ENCODE results near the genes CBX8, TBC1D16 and SGSH.

DNA sequence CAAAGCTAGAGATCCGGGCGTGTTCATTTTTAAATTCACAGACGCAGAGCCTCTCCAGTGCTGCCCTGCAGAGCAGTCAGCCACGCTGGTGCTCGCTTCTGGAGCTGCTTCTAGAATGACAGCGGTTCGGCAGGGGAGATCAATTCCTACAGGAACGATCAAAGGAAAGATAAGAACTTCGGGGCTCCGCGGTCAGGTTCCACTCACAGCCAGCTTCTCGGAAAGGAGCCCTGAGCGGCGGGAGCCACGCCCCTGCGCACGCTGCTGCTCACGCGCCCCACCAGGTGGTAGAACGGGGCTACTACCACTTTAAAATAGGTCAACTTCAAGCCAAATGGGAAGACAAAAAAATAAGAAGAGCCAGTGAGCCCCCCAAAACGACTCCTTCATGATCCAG is 209.8 kb downstream of the RBFOX3 start:
- CAGE, long polyA plus RNA, result no peak
- RRBS, result no CpG with 5 or more reads among the region's 21 CpGs

DNA sequence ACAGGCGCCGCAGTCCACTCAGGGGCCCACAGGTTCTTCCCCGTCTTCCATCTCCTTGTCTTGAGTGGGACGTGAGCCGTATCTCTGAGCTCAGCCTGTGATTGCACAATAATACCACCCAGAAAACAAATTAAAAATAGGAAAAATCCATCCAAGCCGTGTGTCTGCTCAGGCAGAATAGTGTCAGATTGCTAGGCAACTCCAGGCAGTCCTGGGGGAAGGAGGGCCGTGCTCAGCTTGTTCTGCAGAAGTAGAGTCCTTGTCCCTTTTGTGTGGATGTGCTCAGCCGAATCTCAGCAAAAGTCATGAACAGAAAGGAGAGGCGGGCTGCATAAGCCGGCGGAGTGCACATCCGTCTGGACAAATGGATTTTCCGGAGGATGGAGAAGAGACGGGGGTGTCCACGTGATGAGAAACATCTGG is 7.4 kb upstream of the RBFOX3 start:
- CAGE, long polyA plus RNA, result no peak
- RRBS, result no CpG with 5 or more reads among the region's 15 CpGs

- CAGE, long polyA plus RNA, result no peak
- RRBS, result 0% methylated on average over 12 of the region's 70 CpGs
Measured at GRCh38 chr17:79796432-79797250, at the start of gene CBX8. Gene CBX8 (minus strand): TSS chr17:79797077.

GRCh38 chr17:79798518-79798811 is 1.6 kb upstream of the CBX8 start:
- CAGE, long polyA plus RNA, result no peak
- RRBS, result no CpG with 5 or more reads among the region's 14 CpGs

- CAGE, long polyA plus RNA, result no peak
- RRBS, result 9% methylated on average over 24 of the region's 57 CpGs
Measured at GRCh38 chr17:79832427-79833203, 6.6 kb downstream of the CBX4 start.

DNA sequence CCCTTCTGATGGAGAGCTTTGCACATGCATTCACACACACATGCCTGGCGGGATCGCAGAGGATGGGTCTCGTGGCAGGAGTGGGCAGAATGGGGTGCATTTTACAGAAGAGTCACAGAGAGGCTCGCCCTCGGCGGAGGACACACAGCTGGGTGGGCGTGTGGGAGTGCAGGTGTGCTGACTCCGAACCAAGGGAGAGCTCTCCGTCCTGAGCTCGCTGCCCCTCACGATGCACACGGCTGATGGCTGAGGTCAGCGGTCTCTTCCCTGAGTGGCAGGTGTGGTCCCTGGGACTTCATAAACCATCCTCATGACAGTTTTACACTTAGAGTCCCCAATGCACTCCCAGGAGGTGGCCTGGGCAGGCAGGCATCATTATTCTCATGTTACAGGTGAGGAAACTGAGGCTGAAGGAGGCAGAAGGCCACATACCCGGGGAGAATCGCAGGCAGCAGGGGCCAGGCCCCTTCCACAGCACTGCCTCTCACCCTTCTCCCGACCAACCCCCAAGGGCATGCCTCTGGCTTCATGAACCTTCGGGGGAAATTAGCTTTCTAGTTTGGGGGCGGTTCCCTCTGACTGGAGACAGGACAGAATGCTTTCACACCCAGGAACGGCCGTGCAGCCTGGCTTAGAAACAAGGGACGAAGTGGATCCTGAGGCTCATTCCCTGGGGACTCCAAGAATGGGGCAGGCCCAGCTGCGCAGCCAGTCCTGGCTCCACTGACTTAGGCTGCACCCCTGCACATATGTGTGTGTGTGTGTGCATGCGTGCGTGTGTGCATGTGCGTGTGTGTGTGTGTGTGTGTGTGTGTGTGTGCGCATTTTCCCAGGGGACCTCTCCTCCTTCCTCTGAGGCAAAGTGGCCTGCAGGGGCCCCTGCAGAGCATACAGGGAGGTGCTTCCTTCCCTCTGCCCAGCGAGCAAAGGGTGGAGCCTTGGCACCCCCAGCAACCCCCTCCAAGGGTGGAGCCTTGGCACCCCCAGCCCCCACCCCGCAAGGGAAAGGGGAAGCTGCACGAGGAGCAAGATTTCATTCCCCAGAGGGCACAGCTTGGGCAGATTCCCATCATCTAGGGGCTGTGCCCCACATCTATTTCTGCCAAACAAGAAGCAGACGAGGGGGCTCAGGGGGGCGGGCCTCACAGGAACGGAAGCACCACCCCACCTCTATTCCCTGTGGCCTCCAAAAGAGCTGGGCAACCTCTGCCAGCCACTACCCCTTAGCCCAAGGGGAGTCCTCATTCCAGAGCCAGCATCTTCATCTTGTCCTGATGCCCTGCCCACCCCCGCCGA is 97.3 kb upstream of the CBX4 start:
- CAGE, long polyA plus RNA, result no peak
- RRBS, result no CpG with 5 or more reads among the region's 34 CpGs

DNA sequence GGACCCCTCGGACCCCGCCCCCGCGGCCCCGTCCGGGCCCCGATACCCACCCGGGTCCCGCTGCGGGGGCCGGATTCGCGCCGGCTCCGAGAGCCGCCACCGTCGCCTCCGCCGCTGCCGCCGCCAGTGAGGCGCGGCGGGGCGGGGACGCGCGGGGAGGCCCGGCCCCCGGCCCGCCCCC is at the start of gene TBC1D16:
Gene TBC1D16, minus strand, starts transcription at position 128 of the 181 bp plus-strand sequence.
- CAGE, long polyA plus RNA, result no peak
- RRBS, result under 1% methylated on average over 15 of the region's 32 CpGs

DNA sequence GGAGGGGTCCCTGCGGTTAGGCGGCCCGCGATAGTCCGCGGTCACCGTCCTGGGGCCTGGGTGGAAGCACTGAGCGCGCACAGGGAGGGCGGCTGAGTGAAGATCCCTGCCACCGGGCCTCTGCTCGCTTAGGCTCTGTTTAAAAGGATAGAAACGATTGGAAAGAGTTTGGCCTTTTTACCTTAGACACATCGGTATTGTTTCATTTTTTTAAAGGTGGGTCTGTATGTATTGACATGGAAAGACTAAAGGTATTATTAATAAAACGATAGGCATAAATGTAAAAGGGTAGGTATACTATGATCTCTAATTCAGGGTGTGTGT is 715 bp downstream of the CCDC40 start:
- CAGE, long polyA plus RNA, result no peak
- RRBS, result no CpG with 5 or more reads among the region's 15 CpGs

GRCh38 chr17:80124228-80125157 is 22.4 kb downstream of the EIF4A3 start:
- CAGE, long polyA plus RNA, result no peak
- RRBS, result 38% methylated on average over 2 of the region's 25 CpGs

- CAGE, long polyA plus RNA, result no peak
- RRBS, result 67% methylated on average over 5 of the region's 21 CpGs
Measured at GRCh38 chr17:80174934-80175897, 5.4 kb downstream of the CARD14 start.

- CAGE, long polyA plus RNA, result no peak
- RRBS, result 4% methylated on average over 26 of the region's 60 CpGs
Measured at GRCh38 chr17:80220033-80220591, at the start of gene SGSH. Gene SGSH (minus strand): TSS chr17:80220333.

GRCh38 chr17:80253880-80254250 is 6.8 kb upstream of the RNF213 start:
- CAGE, long polyA plus RNA, result no peak
- RRBS, result no CpG with 5 or more reads among the region's 12 CpGs

- CAGE, long polyA plus RNA, result no peak
- RRBS, result no CpG with 5 or more reads among the region's 3 CpGs
Measured at GRCh38 chr17:80600390-80600581, 55.6 kb downstream of the RPTOR start.

DNA sequence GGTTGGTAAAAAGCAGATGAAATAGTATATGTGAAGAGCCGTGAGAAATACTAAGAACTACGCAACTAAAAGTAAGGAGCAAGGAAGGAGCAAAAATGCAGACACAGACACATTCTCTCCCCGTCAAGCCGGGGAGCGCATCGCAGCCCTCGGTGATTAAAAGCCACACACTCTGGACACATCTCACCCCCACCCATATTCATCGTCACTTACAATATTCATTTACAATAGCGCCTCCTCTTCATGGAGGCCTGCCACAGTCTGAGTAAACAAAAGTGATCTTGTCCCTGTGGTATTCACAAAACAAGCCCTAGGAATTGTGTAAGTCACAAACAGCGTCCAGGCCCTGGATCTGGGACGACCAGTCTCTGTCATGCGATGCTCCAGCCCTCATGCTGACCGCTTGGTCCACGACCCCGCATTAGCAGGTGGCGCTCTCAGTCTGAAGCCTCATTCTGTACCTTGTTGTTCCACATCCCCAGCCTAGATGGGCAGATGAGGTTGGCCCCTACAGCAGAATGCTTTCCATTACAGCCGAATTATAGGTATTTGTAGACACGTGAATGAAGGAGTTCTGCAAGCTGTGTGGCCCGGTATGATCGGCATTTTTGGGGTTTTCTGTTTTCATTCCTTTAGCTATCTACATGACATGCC is 206.9 kb downstream of the RPTOR start:
- CAGE, long polyA plus RNA, result no peak
- RRBS, result no CpG with 5 or more reads among the region's 20 CpGs

- CAGE, long polyA plus RNA, result no peak
- RRBS, result no CpG with 5 or more reads among the region's 15 CpGs
Measured at GRCh38 chr17:80761361-80761915, 216.8 kb downstream of the RPTOR start.

DNA sequence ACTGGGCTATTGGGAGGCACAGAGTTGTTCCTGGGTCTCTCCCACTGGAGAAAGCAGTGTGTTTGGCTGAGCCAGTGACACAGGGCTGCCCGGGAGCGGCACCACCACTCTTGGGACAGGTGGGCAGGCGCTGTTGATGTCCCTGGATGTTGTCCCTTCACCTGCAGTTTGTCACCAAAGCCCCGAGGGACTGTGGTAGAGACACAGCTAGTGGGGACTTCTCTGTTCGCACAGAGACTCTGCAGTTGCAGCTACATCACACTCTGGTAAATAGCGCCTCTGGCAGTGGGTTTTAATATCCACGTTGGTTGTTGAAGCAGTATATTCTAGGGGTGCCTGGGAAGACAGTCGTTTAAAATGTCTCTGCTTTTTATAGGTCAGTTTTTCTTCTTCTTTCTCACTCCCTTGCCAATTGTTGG is 218.6 kb upstream of the CHMP6 start:
- CAGE, long polyA plus RNA, result no peak
- RRBS, result no CpG with 5 or more reads among the region's 8 CpGs

DNA sequence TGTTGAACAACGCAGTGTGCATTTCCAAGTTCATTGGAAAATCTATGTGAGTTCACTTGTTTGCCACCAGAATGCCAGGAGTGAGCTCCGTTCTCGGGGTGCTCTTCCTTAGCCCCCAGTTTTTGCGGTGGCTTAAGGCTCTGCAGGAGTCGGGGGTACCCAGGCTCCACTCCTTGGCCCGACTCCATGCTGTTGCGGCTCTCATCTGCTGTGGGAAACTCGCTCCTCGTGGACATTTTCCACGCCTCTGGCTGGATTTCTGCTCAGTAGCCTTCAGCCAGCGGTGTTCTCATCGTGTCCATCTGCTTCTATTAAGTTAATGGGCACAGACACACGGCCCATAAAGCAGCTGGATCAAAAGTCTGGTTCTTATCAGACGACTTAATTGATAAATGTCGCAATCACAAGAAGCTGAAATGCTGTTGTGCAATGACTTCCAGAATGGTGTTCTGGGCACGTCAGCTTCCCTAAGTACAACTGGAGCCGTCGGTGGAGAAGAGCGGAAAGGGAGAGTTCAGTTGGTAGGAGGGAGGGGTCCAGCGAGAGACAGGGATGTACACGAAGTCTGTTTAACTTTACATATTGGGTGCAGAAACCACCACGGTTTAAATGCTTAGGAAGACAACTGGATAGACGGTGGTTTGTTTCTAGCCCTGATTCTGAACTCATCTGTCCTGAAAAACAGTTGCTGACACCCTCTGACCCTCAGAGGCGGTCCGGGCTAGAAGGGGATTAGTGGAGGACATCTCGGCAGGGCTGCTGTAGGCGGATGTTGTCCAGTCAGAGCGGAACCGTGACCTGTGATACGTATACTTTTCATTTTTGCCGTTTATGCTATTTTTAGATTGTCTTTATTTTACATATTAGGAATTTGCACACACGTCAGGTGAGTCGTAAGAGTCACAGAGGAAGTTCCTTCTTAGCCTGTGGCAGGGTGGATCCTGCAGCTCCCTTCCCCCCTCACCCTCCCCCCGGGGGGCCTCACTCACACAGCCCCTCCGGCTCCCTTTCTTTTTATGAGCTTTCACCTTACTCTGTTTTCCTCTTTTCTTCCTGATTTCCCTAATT is 211.5 kb upstream of the CHMP6 start:
- CAGE, long polyA plus RNA, result no peak
- RRBS, result no CpG with 5 or more reads among the region's 35 CpGs

GRCh38 chr17:80782681-80783429 is 208.8 kb upstream of the CHMP6 start:
- CAGE, long polyA plus RNA, result no peak
- RRBS, result no CpG with 5 or more reads among the region's 11 CpGs

DNA sequence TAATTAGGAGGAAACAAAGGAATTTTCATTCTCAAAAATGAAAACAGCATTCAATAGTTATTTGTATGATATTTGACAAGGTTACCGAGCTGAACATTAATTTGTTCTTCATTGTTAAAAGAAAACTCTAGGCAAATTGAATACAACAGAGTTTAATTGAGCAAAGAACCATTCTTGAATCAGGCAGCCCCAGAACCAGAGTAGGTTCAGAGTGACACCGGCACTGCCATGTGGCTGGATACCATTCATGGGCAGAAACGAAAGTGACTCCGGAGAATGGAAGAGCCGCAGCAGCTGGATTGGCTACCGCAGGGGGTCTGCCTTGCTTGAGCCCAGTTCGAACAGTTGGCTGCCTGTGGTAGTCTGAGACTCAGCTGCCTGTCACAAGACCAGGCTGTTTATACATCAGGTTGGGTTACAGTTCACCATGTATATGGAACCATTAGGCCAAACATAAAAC is 205.3 kb upstream of the CHMP6 start:
- CAGE, long polyA plus RNA, result no peak
- RRBS, result no CpG with 5 or more reads among the region's 7 CpGs

DNA sequence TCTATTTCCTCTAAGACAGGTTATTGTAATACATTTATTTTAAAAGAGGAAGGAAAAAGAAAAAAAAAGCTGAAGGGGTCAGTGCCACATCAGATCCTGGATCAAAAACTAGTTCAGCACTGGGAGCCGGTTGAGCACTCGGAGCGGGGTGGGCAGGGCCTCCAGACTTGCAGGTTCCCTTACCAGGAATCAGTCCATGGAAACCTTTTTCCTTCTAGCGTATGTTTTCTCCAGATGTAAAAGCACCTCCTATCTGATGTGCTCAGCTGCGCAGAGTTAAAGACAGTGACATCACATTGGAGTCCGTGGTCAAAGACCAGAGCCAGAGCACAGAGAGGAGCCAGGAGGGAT is 167.1 kb upstream of the CHMP6 start:
- CAGE, long polyA plus RNA, result no peak
- RRBS, result no CpG with 5 or more reads among the region's 6 CpGs

Data from osteoblast (primary cell).